SJSA1 (cell line): ENCODE data around the genes POSTN and NHLRC3.

- RAMPAGE, long total RNA, result no peak
These were observed 107.3 kb downstream of the KL start for GRCh38 chr13:33123305-33124117.

- RAMPAGE, long total RNA, result no peak
These were observed 24.0 kb downstream of the STARD13 start for GRCh38 chr13:33261410-33262116.

GRCh38 chr13:33325177-33325684 is 39.7 kb upstream of the STARD13 start:
- RAMPAGE, long total RNA, result no peak

GRCh38 chr13:33509315-33510543 is 224.2 kb upstream of the STARD13 start:
- RAMPAGE, long total RNA, result no peak

DNA sequence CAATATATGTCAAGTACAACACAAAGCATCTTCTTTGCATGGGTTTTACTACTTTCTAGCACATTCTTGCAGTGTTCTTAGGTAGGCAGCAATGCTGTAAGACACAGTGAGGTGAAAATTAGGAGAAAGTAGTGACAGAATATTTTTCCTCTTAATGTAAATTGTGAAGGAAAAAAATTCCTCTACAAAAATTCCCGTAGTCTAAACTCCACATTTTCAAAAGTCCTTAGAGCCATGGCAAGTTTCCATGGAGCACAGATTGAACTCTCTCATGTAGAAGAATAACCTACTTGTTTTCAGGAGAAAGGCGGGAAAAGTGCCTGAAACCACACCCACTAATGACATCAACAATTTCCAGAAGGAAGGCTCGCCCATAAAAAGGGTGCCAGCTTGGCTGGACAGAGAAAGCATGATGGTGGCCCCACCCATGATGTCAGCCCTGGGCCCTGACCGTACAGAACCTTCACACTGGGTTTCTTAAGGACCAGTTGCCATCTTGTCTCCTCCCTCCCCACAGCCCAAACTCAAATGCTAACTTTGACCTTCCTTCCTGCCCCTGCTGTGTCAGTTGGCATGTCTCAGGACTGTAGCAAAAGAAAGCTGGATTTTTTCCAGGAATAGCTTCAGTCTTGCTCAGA is 89.8 kb upstream of the RFC3 start:
- RAMPAGE, long total RNA, result no peak

GRCh38 chr13:33968751-33969437 is 150.9 kb downstream of the RFC3 start:
- RAMPAGE, long total RNA, result no peak

GRCh38 chr13:35124113-35124394 is 182.0 kb downstream of the NBEA start:
- RAMPAGE, long total RNA, result no peak

- RAMPAGE, long total RNA, result no peak
These were observed 5.6 kb downstream of the MAB21L1 start for GRCh38 chr13:35470443-35471638.

GRCh38 chr13:35927748-35927947 is 203.5 kb downstream of the DCLK1 start:
- RAMPAGE, long total RNA, result no peak

GRCh38 chr13:35953339-35953843 is 177.8 kb downstream of the DCLK1 start:
- RAMPAGE, long total RNA, result no peak

GRCh38 chr13:36028984-36029660 is 102.1 kb downstream of the DCLK1 start:
- RAMPAGE, long total RNA, result no peak

DNA sequence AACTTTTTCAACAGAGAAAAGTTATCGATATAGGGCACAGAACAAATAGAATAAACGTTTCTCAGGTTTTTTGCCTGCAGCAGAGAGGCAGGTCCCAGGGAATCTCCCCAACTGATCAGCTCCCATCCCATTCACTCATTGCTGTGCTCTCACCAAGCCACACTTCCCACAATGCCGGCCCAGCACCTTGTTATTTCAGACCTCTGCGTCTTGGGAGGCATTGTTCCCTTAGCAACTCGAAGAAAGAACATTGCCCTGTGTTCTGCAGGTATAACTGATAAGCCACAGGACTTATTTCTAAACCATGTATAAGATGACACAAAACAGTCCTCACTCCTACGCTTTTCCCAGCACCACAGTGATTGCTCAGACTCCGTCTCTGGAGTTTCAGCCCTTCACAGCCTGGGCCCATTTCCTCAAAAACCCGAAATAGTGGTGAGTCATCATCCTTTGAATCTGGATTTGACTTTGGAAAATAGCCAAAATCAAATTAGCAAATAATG is 100.4 kb downstream of the DCLK1 start:
- RAMPAGE, long total RNA, result no peak

DNA sequence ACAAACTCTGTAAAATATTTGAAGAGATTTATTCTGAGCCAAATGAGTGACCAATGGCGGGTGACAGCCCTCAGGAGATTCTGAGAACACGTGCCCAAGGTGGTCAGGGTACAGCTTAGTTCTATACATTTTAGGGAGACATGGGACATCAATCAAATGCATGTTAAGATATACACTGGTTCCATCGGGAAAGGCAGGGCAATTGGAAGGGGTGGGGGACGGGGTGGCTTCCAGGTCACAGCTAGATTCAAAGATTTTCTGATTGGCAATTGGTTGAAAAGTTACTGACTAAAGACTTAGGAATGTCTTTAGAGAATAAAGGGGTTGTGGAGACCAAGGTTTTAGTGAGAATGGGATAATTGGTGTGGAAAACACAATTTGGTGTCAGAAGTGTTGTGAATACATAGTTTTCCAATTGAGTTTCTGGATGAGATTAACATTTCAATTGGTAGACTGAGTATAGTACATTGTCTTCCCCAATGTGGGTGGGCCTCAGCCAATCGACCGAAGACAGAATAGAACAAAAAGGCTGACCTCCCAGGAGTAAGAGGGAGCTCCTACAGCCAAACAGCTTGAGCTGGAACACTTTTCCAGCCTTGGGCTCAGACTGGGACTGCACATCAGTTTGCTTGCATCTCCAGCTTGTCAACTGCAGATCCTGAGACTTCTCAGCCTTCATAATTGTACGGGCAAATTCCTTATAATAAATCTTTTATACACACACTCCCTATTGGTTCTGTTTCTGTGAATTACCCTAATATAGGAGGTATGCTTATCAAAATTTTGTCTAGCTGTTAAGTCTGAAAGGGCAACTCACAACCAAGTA is 1.0 kb upstream of the CCDC169 start:
- RAMPAGE, long total RNA, result no peak

DNA sequence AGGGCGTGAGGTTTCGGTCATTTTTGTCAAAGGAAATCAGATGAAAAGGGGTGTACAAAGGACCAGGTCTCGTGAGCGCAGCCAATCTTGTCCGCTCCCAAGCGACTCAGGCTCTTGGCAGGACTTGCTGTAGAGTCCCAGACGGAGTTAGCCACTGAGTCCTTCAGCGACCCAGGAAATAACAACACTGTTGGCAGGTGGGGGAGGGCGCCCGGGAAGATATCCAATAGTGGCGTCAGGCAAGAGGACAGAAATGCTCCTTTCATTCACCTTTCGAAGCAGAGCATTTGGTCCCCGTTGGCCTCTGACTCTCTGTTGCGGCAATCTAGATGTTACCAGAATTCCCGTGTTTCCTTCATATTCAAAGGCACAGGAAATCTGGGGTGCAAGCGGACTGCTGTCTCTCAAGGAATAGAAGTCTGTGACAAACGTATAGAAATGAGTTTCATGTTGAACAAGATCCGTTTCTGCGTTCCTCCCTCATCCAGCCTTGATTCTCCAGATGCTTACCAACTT is 1.7 kb upstream of the CCNA1 start:
- RAMPAGE, long total RNA, result no peak

- RAMPAGE, long total RNA, result no peak
These were observed 12.6 kb upstream of the CSNK1A1L start for GRCh38 chr13:37118057-37118513.

- RAMPAGE, long total RNA, result no peak
These were observed 38.5 kb upstream of the CSNK1A1L start for GRCh38 chr13:37144003-37144233.

- RAMPAGE, long total RNA, result no peak
These were observed at the start of gene POSTN for GRCh38 chr13:37598543-37599004. Gene POSTN (minus strand): TSS chr13:37598768.

- RAMPAGE, long total RNA, result no peak
These were observed 81.6 kb upstream of the POSTN start for GRCh38 chr13:37680182-37680491.

- RAMPAGE, long total RNA, result no peak
These were observed 16.4 kb downstream of the PROSER1 start for GRCh38 chr13:39021458-39021982.

DNA sequence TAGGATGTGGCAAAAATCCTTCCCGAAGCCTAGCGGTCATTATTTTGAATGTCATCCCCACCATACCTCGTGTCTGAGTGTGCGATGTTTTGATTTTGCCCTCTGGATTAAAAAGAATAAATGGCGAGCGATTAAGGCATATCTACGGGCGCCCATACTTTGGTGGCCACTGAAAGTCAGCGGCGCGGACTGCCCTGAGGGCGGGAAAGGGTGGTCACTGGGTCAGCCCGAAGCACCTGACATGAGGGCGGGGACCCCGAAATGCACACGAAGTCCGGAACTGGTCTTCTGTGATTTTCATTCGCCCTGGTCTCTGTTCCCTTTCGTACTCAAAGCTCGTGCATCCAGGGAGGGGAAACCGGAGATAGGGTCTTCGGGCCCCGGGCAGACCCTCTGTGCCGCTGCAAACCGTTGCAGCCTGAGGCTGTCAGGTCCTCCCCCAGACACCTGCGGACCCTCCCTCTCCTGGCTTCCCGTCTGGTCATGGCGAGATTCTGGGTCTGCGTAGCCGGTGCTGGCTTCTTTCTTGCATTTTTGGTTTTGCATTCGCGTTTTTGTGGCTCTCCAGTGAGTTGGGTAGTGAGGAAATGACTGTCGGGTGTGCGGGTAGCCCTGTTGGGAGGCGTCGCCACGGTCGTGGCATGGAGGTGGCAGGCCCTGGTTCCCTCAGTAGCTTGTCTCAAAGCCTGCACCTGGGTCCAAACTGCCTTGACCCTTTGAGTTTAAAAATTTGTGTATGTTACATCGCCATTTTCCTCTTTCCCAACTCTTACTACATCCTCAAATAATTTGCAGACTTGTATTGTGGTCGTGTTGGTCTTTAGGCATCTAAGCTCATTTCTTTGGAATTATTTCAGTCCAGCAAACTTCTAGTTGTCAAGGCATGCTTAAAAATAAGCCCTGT is at the start of gene NHLRC3:
TSS of gene NHLRC3 (plus strand) at position 300 of the 904 bp plus-strand sequence.
- RAMPAGE, long total RNA, result no peak